Measurements from ENCODE around the gene PHF20.

GRCh38 chr20:35742434-35742737, 326 bp upstream of the RBM39 start:
- RRBS: no CpG with 5 or more reads among the region's 20 CpGs

DNA sequence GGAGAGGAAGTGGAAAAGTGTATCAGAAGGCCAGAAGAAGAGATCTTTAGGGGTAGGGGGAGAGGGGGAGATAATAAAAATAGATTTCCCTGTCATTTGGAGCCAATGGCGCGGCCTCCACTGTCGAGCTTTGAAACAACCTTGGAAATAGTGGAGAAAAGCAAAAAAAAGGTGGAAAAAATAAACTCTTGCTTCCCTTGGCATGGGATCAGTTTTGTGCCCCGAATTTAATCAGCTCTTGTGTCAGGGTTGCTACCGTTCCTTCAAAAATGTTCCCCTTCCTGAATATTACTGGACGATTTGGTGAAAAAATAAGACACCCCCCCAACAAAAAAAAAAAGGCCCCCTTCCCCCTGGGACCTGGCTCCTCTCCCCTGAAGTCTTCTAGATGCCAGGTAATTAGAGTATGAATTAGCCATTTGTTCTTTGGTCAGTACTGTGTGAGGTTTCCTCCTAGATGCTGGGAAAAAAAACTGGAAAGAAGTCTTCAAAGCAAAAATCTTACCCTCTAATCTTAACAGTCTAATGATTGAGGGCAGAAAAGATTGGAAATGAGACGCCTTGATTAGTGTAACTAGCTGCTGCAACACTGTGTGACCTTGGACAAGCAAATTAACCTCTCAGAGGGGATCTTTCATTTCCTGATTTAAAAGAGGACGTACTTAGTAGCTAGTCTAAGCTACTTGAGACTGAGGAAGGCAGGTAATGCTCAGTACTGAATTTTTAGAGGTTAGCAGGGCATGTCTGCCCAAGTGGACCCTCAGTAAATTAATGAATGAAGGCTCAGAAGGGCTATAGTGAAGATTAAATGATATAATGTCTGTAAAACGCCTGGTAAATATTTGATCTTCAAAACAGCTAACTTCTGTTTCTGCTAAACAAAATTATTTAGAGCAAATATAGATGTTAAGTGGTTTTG, 937 bp upstream of the RBM39 start:
- RRBS: no CpG with 5 or more reads among the region's 9 CpGs

DNA sequence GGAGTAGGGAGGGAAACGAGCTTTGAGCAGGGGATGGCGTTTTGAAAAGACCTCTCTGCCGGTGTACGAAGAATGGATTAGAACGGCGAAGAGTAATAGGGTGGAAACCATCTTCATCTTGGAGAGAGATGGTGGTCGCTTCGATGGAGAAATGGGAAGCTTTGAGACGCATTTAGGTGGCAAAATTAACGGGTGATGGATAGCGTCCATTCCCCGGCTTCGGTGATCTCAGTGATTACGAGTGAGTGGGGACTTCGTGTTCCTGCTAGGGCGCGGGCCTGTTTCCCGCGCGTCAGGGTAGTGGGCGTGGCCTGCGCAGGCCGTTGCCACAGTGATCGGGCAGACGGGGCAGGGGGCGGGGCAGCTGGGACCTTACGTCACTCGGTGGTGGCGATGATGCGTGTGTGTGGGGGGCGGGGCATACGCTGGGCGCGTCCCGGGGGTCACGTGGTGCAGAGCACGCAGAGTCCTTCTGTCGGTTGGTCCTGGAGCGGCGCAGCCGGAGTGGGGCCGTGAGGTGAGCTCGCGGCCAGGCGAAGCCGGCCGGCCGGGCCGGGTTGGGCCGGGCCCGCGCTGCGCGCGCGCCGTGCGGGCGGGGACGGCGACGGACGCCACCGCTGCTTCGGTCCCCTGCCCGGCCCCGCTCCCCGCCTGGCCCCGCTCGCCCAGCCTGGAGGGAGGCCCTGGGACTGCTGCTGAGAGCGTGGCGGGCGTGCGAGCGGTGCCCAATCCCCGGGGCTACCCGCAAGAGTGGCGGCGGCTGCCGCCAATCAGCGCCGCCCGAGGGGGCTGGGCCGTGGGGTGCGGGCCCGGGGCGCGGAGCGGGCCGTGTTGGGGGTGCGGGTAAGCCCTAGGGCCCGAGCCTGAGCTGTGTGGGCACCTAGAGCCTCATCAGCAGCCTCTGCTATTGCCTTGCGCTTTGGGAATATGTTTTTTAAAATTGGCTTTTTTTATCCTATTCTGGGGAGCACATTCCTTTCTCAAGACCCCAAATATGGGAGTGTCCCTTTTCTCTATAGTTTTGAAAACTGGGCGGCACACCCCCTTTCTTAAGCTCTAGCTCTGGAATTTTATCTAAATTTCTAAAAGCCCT, at the start of gene PHF20:
TSS of gene PHF20 (plus strand) at position 453 of the 1,093 bp plus-strand sequence.
- RRBS: 5% methylated on average over 50 of the region's 94 CpGs

DNA sequence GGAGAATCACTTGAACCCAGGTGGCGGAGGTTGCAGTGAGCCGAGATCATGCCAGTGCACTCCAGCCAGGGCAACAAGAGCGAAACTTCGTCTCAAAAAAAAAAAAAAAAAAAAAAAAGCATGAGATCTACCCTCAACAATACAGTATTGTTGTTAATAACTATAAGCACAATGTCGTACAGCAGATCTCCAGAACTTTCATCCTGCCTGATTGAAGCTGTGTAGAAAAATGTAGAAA, 26.0 kb downstream of the SCAND1 start:
- RRBS: no CpG with 5 or more reads among the region's 5 CpGs

- RRBS: 2% methylated on average over 22 of the region's 66 CpGs
Measured at GRCh38 chr20:35953455-35954210, 669 bp downstream of the SCAND1 start.

DNA sequence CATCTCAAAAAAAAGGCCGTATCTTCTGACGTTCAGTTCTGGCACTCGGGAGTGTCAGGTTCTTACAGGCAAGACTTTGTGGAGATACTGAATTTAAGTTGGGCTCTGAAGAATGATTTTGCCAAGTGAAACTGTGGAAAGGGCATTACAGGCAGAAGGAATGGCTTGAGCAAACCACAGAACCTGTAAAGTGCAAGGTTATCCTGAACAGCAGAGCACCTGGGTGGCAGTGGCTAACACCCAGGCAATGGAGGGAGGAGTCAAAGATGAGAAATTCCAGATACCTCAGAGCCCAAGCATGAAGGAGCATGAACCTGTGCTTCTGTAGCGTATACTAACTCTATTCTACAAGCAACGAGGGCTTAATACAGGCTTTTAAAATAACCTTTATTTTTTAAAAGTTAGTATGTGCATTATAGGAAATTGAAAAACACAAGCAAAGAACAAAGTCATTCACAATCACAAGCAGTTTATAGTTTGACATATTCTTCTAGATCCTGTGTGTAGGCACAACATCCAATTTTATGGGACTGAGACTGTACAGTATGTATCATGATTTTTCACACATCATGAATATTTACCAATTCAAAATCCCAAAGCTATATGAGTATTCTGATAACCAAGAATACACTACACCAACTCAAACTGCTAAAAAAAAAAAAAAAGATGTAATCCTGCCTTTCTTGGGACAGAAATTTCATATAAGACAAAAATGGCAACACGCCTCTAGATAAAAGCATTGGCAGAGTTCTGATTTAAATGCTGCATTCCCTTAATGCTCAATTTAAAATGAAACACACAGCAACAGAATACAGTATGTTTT, 77.1 kb downstream of the CNBD2 start:
- RRBS: no CpG with 5 or more reads among the region's 6 CpGs

DNA sequence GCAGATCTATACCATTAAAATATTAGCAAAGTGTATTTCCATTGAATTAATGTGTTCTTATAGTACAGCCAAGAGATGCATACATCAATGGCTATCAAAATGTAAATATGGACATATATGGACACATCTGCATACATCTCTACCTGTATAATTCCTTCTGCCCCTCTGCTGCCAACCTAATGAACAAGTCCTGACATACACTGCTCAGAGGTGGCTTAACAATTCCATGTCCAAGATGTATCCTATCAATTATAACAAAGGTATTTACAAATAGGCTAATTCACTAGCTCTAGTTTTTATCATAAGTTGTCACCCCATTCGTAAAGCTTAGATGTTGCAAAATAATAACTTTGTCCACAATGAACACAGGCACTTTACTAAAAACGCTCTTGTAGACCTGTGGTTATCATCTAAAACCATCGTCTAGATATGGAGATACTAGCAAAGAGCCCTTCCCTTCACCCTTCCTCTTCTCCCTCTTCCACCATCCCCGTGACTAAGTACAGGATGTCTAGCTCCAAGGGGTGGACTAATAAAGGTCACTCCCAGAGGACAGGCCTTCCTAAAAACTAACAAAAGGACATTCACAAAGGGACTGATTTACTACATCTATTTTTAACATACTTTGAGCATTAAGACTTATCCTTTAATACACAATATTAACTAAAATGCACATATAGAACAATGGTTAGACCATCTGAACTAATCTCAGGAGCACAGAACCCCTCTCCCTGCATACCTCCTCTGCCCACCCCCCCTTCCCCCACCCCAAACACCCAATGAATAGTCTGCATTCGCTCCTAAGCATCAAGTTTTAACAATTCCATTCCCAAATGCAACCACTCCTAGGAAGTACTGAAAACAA, 77.9 kb downstream of the CNBD2 start:
- RRBS: no CpG with 5 or more reads among the region's 5 CpGs

- RRBS: 13% methylated on average over 23 of the region's 86 CpGs
Measured at GRCh38 chr20:36064535-36065638, 89.7 kb upstream of the EPB41L1 start.

GRCh38 chr20:36113471-36113875, 41.1 kb upstream of the EPB41L1 start:
- RRBS: no CpG with 5 or more reads among the region's 11 CpGs

- RRBS: 4% methylated on average over 5 of the region's 15 CpGs
Measured at GRCh38 chr20:36155010-36155513, 522 bp downstream of the EPB41L1 start.

- RRBS: no CpG with 5 or more reads among the region's 6 CpGs
Measured at GRCh38 chr20:36182285-36182735, 27.8 kb downstream of the EPB41L1 start.

DNA sequence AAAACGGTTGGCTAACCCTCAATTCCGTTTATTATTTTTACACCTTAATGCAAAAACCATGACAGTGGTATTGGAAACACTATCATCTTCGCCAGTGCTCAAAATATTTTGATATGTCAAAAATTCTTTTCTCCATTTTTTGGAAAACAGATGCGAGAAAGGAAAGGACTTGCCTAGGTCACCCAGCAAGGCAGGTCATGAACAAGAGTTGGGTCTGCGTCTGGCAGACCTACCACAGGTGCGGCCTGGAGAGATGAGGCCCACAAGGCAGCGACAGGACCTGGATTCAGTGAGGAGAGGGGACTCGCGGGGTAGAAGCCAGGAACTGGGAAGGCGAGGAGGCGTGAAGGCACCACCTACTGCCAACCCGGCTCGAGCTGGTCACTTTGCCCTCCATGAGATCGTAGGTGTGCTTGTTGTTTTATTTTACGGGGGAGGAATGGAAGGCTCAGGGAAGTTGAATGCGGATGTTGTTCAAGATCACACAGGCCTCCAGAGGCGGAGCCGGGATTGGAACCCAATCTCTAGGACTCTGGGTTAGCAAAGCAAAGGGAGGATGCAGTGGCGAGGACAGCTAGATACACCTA, 80.8 kb upstream of the MYL9 start:
- RRBS: no CpG with 5 or more reads among the region's 19 CpGs

DNA sequence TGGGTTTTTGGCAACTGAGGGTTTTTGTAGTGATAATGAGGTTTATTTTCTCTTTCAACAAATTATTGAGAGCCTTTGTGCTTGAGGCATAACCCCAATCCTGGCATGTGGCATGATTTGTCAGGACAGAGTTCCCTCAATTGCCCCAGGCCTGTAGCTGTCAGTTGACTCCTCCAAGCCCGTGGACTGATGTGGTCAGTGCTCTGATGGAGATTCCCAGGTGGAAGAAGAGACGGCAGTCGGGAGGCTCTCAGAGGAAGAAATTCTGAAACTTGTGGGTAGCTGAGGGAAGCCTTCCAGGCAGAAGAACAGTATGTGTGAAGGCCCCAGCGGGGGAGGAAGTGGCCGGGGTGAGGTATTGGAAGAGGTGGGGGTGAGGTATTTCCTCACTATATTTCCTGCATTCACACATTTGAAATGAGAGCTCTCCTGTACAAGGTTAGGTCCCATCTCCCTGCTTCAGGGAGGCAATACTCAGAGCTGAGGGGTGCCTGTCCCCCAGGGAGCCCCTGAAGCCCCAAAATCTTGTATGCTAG, 49.5 kb upstream of the MYL9 start:
- RRBS: no CpG with 5 or more reads among the region's 5 CpGs

- RRBS: 100% methylated on average over 1 of the region's 50 CpGs
Measured at GRCh38 chr20:36498468-36499856, 42.4 kb upstream of the MYL9 start.

DNA sequence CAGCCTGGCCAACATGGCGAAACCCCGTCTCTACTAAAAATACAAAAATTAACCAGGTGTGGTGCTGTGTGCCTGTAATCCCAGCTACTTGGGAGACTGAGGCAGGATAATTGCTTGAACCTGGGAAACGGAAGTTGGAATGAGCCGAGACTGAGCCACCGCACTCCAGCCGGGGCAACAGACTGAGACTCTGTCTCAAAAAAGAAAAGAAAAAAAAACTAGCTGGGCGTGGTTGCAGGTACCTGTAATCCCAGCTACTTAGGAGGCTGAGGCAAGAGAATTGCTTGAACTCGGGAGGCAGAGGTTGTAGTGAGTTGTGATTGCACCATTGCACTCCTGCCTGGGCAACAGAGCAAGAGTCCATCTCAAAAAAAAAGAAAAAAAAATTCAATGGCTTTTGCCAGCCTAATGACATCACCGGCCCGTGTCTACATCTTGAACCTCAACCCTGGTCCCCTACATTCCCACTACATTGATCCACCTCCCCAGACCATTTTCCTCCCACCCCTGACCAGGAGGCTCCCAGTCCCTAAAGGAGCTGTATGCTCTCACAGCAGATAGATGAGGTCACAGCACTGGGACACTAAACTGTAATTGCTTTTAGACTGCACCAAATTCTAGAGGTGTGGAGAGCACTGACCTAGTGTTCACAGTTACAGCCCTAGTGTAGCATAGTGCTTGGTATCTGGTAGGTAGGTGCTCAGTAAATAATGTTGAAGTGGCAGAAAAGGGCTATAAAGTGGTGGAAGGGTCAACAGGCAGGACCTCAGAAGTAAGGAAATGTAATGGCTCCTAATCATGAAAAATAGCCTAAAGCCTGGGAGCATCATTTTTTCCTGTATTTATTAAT, 10.5 kb downstream of the TGIF2 start:
- RRBS: no CpG with 5 or more reads among the region's 10 CpGs

GRCh38 chr20:36676756-36677092, 30.7 kb upstream of the SLA2 start:
- RRBS: no CpG with 5 or more reads among the region's 10 CpGs

DNA sequence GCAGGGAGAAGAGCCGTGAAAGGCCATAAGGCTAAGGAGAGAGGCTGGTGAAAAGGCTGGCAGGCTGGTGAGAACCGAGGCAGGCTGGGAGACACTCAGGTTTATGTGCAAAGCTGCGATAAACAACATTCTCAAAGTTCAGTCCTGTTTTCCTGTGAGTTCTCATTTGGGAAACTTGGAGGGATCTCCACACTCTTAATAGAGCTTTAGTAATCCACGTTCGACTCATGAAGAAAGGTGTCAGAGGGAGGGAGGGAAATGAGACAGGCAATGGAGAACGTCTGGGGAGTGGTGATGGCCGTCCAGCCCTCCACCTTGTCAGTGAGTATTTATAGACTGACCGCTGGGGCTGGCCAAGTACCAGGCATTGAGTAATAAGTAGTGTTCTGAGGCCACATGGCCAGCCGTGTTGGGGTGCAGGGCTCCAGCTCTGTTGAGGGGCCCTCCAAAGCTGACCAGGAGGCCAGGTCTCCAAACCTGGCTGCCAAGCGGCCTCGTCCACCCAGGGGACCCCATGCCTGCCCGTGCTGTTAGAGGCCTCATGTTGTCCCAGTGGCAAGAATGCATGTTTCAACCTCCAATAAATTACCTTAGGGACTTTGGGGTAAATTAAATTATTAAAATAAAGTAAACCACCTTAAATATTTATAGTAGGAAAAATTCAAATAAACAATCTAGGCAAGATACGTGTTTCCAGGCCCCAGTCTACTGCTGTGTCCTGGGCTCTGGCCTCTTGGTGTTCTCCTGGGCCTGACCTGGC, 11.4 kb upstream of the DSN1 start:
- RRBS: no CpG with 5 or more reads among the region's 13 CpGs

DNA sequence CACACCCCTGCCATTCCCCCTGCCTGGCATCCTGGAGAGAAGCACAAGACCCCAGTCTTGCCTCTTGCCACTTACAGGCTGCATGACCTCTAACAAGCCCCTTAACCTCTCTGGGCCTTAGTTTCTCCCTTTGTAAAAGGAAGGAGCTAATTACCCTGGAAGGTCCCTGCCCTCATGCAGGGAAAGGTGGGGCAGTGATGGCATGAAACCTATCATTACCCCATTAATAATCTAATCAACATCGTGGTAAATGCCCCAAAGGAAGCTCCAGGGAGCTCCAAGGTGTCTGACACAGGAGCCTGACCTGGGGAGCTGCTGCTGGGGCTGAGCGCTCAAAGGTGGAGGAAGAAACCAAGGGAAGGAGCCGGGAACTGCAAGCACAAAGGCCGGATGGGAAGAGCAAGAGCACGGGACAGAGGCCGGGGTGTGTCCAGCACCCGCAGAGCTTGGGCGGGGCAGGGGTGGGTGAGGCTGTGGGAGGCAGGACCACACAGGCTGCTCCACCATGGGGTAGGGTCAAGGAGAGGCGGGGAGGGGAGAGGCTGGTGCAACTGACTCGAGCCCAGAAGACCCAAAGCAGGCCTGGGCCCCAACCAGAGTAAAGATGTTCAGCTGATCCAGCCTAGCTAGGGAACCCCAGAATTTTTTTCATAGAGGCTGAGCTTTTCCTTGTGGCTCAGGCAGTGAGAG, 9.1 kb downstream of the SOGA1 start:
- RRBS: no CpG with 5 or more reads among the region's 10 CpGs

GRCh38 chr20:37179927-37180492, 880 bp downstream of the RPN2 start:
- RRBS: no CpG with 5 or more reads among the region's 8 CpGs

DNA sequence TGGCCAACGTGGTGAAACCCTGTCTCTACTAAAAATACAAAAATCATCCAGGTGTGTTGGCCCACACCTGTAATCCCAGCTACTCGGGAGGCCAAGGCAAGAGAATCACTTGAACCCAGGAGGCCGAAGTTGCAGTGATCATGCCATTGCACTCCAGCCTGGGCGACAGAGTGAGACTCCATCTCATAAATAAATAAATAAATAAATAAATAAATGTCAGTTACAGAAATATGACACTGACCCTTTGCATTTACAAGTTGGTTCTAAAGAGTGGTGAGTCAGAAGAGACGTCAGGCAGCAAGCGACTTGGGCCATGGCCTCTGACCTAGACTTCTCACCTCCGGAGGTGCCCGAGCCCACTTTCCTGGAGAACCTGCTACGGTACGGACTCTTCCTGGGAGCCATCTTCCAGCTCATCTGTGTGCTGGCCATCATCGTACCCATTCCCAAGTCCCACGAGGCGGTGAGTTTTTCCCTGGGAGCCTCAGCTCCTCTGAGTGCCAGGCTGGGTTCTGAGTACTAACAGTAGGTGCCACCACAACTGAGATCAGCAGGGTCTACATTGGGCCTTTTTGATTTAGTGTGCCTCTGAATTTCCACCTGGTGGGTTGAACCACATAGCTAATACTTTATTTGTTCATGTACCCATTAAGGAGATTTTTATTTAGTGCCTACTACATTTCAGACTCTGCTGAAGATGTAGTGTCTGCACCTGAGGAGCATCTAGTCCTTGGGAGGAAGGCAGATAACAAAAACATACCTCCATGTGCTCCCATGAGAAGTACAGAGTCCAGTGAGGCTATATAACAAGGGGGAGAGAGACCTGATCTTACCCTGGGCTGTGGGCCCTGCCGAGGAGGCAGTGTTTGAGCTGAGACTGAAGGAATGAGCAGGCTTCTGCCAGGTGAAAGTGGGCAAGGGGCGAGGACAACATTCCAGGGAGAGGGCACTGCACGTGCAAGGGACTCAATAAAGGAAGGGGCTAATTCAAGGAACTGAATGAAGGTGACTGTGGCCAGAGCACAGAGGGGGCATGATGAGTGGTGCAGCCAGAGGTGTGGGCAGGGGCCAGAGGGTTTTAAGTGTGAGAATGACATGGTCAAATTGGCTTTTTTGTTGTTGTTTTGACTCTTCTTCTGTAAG, 11.9 kb downstream of the MANBAL start:
- RRBS: no CpG with 5 or more reads among the region's 16 CpGs

Data from epidermal melanocyte (primary cell).